Measurements from ENCODE around the genes KRT80 and KRT85.

- PRO-cap, 5 experiments, result no peak in any of the 5 experiments
- RAMPAGE, long total RNA, 2 experiments, result no peak in any of the 2 experiments
- RRBS, result 58% methylated on average over 5 of the region's 12 CpGs
Observed at GRCh38 chr12:52061648-52062109, 8.1 kb upstream of the ATG101 start.

DNA sequence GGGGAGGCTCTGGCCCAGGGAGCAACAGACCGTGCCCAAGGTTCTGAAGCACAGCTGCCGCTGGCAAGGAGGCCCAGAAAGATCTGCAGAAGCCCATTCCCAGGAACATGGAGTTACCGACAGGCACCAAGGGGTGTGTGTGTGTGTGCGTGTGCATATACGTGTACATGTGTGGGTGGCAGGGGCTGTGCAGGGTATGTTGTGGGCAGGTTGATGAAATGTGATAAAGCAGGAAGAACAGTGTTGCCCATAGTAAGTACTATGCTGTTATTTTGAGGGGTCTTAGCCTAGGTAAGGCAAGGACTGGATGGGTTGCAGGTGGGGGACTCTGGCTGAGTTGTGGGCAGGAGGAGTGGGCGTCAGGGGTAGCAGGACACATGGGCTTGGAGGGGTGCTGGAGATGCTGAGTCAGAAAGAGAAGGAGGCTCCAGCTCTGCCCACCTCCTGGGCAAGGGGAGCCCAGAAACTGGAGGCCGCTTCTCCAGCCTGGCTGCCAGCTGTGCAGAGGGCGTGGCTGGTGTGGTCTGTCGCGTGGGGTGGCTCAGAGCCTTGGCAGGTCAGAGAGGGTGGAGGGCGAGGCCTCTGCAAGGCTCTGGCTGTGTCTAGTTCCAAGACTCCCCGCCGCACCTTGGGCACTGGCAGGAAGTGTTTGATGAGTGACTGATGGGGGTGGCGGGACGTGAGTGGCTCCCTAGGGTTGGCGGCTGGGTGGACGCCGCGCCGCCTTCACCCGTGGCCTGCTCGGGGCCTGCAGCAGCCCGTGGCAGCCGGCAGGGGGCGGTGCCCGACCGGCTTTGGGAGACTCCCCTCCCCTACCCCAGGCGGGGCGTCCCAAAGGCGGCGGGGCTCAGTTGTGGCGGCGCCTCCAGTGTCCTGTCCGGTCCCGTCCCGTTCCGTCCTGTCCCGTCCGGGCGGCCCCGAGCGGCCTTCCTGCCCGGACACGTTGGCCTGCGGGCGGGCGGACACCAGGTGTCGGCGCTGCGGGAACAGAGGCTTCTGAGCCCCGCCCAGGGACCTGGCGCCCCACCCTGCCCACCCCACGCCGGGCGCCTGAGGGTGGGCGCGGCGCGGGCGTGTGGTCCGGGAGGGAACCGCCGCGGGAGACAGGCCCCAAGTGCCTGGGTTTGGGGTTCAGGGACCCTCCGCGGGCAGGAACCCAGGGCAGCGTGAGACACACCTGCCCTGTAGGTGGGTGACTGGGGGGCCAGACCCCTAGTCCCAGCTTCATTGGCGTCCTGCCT, 39.9 kb downstream of the KRT80 start:
- PRO-cap, 5 experiments, result no peak in any of the 5 experiments
- RAMPAGE, long total RNA, 2 experiments, result no peak in any of the 2 experiments
- RRBS, result 7% methylated on average over 18 of the region's 68 CpGs

GRCh38 chr12:52186011-52186481, 5.8 kb downstream of the KRT80 start:
- PRO-cap, 5 experiments, result no peak in any of the 5 experiments
- RAMPAGE, long total RNA, 2 experiments, result no peak in any of the 2 experiments
- RRBS, result no CpG with 5 or more reads among the region's 5 CpGs

GRCh38 chr12:52191854-52192965, at the start of gene KRT80:
Gene KRT80, minus strand, starts transcription at chr12:52192014.
- PRO-cap, 5 experiments, result peak in 2 of 5 experiments; most common plus-strand start chr12:52192044 (in 1); most common minus-strand start chr12:52191987 (in 2)
- RAMPAGE, long total RNA, 2 experiments, result no peak in any of the 2 experiments
- RRBS, result 44% methylated on average over 3 of the region's 21 CpGs

GRCh38 chr12:52231388-52232494, 1.3 kb upstream of the KRT7 start:
- PRO-cap, 5 experiments, result no peak in any of the 5 experiments
- RAMPAGE, long total RNA, 2 experiments, result no peak in any of the 2 experiments
- RRBS, result no CpG with 5 or more reads among the region's 22 CpGs

- PRO-cap, 5 experiments, result no peak in any of the 5 experiments
- RAMPAGE, long total RNA, 2 experiments, result no peak in any of the 2 experiments
- RRBS, result 7% methylated on average over 2 of the region's 13 CpGs
Observed at GRCh38 chr12:52232495-52233001, 495 bp upstream of the KRT7 start.

DNA sequence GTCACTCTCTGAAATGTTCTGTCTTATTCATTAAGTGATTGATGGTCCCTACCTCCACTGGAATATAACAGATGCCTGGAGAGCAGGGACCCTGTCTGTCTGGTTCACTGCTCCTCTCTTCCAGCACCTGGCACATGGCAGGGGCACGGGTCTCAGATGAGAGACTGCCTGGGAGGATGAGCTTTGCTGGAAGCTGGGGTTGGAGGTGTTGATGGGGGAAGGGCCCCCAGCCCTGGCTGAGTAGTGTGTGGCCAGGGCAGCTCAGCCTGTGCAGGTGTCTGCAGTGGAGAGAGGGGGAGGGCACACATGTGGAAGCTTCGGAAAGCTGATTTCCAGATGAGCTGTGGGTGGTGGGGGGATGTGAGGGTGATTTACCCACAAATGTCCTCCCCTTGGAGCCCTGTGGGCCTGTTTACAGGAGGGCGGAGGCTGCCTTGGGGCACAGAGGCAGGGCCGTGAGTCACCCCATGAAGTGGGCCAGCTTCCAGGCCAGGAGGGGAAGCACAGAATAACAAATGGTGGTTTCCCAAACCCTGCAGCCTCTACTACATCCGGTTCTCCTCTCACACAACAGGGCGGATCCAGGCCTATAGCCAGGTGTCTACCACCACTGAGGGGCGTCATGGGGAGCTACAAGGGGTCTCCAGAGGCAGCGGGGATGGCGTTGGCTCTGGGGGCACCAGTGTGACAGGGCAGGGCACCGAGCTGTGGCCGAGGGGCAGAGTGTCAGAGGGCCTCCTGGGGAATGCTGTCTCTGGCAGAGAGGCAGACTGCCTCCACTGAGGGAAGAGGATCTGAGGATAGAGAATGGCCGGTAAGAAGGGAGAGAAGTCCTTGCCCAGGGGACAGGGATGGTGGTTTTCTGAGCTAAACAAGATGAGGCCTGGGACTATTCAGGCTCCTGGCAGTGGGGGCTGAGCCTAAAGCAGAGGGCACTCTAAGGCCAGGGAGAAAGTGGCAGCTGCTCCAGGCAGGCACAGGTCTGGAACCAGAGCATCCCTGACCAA, 11.1 kb downstream of the KRT7 start:
- PRO-cap, 5 experiments, result no peak in any of the 5 experiments
- RAMPAGE, long total RNA, 2 experiments, result no peak in any of the 2 experiments
- RRBS, result no CpG with 5 or more reads among the region's 12 CpGs

GRCh38 chr12:52245856-52246810, 13.1 kb downstream of the KRT7 start:
- PRO-cap, 5 experiments, result no peak in any of the 5 experiments
- RAMPAGE, long total RNA, 2 experiments, result no peak in any of the 2 experiments
- RRBS, result no CpG with 5 or more reads among the region's 13 CpGs

DNA sequence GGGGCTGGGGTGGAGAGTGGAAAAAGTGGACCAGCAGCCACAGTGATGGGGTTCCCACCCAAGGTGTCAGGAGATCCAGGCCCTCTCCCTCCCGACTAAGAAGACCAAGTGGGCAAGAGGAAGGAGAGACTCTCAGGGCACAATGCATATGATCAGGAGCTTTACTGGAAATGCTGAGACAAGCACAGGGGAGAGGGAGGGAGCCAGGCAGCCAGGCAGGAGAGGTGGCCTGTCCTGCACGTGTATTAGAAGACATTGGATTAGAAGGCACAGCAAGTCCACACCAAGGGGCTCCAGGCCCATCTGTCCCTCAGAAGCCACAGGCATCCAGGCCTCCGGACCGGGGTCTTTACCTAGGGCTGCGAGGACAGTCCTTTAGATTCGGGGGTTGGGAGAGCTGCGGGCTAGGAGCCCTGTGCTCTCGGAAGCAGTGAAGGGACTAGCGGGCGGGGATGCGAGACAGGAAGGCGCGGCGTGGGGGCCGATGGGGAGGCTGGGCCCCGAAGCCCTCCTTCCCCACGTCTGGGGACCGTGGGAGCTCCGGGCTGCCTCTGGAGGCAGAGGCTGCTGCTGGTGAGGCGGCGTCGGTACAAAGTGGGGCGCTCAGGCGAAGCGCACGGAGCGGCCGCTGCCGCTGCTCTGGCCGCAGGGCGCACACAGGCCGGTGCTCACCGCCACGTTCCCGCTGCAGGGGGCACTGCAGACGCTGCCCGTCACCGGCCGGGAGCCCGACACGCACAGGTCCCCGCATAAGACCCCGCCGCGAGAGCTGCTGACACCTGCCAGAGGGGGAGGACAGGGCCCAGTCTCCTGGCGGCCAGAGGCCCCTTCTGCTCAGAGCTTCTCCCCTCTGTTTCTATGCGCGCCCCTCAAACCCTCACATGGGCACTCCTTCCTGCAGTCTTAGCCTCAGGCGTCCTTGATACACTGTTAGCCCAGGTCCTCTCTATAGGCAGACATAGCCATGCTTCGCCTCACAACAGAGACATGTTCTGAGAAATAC, 17.1 kb downstream of the KRT7 start:
- PRO-cap, 5 experiments, result no peak in any of the 5 experiments
- RAMPAGE, long total RNA, 2 experiments, result no peak in any of the 2 experiments
- RRBS, result 21% methylated on average over 5 of the region's 50 CpGs

DNA sequence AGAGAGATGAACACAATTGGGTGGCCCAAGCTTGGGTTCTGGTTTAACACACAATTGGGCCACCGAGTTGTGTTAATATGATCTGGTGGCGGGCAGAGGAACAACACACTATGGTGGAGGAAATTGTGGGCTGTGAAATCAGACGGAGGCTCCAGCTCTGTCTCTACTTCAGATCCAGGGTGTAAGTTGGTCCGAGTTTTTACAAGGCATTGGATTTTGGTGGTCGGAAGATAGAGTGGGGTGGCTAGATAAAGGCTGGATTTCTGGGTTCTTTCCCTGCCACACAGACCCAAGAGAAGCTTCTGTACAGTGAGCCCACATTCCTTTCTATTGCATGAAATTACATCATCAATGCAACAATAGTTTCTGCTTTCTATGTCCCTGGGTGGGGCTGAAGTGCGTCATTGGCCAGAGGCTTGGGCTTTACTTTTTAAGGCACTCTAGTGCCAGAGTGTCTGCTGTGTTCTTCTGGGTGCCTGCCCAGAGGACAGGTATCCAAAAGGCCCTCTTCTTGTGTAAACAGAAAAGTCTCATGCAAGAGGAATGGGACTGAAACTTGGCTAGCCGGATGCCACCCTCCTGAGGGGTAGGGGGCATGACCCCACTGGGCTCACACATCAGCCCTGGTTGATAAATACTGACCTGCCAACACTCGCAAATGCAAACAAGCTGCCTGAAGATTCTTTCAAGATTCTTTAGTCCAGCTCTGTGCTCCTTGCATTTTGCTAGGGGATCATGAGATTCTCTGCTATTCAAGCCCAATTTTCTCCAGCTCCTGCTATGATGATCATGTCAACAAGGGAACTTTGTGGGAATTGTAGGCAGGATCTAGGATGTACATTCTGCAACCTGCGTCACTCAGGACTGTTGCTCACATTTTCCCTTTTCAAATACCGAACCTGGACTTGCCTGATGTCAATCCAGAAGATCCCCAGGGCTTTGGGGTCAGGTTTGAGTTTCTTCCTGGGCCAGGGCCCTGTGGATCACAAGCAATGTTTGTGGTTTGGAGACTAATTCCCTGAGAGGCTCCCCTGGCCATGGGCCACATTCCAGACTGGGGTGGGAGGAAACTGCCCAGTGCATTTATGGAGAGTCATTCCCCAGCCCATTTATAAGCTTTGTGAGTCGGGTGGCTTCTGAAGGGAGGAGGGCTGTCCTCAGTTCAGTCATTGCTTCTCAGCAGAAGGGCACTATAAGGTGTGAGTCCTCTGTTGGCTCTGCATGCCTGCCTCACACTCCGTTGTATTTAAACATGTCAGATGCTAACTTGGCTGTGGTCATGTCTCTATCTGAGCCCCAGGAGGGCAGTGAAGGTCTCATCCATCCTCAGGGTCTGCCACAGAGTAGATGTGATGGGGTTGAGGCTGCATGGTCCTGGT, 6.1 kb downstream of the KRT86 start:
- PRO-cap, 5 experiments, result peak in 4 of 5 experiments; most common plus-strand start position 461 of the sequence (in 1); most common minus-strand start position 301 of the sequence (in 2)
- RAMPAGE, long total RNA, 2 experiments, result no peak in any of the 2 experiments
- RRBS, result no CpG with 5 or more reads among the region's 12 CpGs

- PRO-cap, 5 experiments, result no peak in any of the 5 experiments
- RAMPAGE, long total RNA, 2 experiments, result no peak in any of the 2 experiments
- RRBS, result no CpG with 5 or more reads among the region's 20 CpGs
Observed at GRCh38 chr12:52367241-52367783, at the start of gene KRT85. Gene KRT85, minus strand, starts transcription at chr12:52367481.

DNA sequence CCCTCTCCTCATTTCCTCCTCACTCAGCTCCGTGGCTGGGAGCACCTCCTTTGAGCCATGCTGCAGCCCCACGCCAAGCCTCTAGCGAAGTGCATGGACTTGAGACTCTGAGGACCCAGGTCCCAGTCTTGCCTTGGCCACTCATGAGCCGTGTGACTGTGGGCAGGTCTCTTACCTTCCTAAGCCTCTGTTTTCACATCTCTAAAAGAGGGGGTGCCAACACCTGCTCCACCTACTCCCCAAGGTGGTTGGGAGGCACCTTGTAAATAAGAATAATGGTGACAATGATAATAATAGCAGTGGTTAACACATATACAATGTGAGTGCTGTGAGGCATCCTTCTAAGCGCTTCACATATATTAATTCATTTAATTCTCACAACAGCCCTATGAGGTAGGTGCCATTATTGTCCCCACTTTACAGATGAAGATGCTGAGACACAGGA, 6.3 kb upstream of the KRT71 start:
- PRO-cap, 5 experiments, result no peak in any of the 5 experiments
- RAMPAGE, long total RNA, 2 experiments, result no peak in any of the 2 experiments
- RRBS, result no CpG with 5 or more reads among the region's 5 CpGs

GRCh38 chr12:52645250-52646343, 6.4 kb downstream of the KRT2 start:
- PRO-cap, 5 experiments, result no peak in any of the 5 experiments
- RAMPAGE, long total RNA, 2 experiments, result no peak in any of the 2 experiments
- RRBS, result 66% methylated on average over 2 of the region's 9 CpGs

DNA sequence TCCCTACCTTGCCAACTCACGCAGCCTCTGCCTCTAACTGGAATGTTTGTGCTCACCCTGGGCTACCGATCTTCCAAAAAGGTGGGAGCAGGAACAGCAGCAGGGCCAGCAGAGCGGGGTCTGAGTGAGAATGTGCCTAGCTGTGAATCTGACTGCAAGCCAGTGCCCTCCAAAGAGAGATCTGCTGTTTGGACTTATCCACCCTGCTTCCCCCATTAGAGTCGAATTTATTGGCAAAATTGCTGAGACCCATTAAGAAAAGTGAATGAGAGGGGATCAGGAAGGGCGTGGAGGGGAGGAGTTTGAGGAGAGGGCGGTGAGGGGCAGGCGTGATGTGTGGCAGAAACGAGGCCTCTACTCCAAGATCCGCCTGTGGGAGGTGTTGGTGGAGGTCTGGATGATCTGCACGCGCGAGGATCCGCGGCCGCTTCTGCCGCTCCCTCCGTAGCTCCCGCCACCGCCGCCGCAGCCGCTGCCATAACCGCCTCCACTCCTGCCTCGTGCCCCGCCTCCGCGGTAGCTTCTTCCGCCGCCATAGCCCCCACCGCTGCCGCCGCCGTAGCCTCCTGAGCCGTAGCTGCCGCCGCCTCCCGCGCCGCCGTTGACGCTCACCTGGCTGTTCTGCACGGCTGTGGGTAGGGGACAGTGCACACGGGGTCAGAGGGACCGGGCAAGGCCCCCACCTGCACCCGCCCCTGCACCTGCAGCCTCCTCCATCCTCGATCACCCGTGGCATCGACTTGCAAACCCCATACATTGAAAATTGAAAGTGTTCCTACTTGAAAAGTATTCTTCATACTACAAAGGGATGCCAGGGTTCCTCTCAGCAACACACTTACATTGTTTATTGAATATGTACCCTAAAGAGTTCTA, 10.8 kb upstream of the KRT1 start:
- PRO-cap, 5 experiments, result no peak in any of the 5 experiments
- RAMPAGE, long total RNA, 2 experiments, result no peak in any of the 2 experiments
- RRBS, result no CpG with 5 or more reads among the region's 48 CpGs

DNA sequence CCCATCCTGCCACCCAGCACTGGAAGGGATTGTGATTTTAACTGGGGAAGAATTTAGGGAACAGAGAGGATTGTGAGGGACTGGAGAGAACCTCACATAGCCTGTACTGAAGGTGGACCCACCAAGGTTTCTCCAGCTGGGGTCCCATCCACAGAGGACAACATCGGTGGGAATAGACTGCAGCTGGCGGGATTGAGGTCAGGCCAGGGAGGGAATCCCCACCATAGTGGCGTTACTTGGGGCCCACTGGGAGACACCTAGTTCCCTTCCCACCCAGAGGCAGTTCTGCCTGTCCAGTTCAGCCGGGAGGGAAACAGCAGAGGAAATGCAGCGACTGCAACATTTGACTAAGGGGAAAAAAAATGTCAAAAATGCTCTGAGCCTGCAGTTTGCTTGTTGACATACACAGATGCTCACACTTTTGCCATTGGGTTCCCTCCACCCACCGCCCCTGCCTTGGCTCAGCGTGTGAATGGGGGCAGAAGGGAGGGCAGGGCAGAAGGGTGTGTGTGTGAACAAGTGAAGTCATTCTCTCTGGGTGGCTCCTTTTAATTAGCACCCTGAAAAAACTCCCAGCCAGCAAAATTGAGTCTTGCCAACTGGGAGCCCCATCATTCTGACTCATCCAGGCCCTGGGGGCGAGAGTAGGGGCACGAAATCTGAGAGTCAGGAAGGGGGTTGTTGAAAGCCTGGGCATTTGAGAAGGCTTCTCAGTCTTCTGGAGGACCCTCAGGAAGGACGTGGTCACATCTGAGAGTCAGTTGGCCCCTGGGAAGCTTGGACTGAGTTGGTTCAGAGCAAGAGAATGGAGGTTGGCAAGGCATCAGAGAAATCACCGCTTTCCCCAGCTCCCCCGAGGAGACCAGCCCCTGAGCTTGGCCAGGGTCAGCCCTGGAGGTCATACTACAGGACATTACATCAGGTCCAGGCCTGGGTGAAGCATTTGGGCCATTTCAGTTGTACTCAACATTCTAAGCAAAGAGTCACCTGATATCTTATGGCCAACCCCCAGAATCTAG, 22.5 kb upstream of the KRT78 start:
- PRO-cap, 5 experiments, result peak in 1 of 5 experiments; most common plus-strand start position 582 of the sequence (in 1); most common minus-strand start position 287 of the sequence (in 1)
- RAMPAGE, long total RNA, 2 experiments, result no peak in any of the 2 experiments
- RRBS, result no CpG with 5 or more reads among the region's 12 CpGs

DNA sequence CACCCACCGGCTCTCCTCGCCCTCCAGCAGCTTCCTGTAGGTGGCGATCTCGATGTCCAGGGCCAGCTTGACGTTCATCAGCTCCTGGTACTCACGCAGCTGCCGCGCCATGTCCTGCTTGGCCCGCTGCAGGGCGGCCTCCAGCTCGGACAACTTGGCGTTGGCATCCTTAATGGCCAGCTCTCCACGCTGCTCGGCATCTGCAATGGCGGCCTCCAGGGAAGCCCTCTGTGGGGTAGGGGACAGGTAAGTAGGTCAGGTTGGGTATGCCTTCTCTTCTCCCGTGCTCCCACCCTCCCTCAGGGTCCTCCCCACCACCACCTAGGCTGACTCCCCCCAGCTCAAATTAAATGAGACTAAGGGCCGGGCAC, 6.2 kb downstream of the KRT8 start:
- PRO-cap, 5 experiments, result no peak in any of the 5 experiments
- RAMPAGE, long total RNA, 2 experiments, result no peak in any of the 2 experiments
- RRBS, result no CpG with 5 or more reads among the region's 17 CpGs

GRCh38 chr12:52900911-52901347, 3.9 kb downstream of the KRT8 start:
- PRO-cap, 5 experiments, result no peak in any of the 5 experiments
- RAMPAGE, long total RNA, 2 experiments, result no peak in any of the 2 experiments
- RRBS, result no CpG with 5 or more reads among the region's 4 CpGs

GRCh38 chr12:52903247-52904340, 1.3 kb downstream of the KRT8 start:
- PRO-cap, 5 experiments, result peak in 5 of 5 experiments; most common plus-strand start chr12:52903560 (in 4); most common minus-strand start chr12:52903937 (in 2)
- RAMPAGE, long total RNA, 2 experiments, result no peak in any of the 2 experiments
- RRBS, result 2% methylated on average over 11 of the region's 62 CpGs

- PRO-cap, 5 experiments, result no peak in any of the 5 experiments
- RAMPAGE, long total RNA, 2 experiments, result no peak in any of the 2 experiments
- RRBS, result no CpG with 5 or more reads among the region's 17 CpGs
Observed at GRCh38 chr12:52912885-52913893, 8.3 kb upstream of the KRT8 start.

- PRO-cap, 5 experiments, result no peak in any of the 5 experiments
- RAMPAGE, long total RNA, 2 experiments, result no peak in any of the 2 experiments
- RRBS, result no CpG with 5 or more reads among the region's 7 CpGs
Observed at GRCh38 chr12:52992958-52993524, 13.2 kb upstream of the EIF4B start.